Colon Carcinoma Metastatic in the Lung (tissue), 2 donors: ENCODE measurements around a stretch of chr15.

DNA sequence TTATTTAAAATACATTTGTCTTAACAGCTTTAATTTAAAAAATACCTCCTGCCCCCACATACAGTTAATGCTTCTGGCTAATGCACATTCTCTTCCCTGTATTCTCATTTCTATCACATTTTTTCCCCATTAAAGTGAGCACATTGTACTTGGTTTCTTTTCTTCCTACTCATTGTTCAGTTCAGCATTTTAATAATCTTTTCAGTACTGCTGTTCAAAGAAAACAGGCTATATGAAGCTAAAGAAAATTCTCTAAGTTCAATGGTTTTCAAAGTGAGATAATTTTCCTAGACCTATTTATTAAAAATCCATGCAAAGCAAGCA lies 27.8 kb downstream of the ATOSA start:
- PRO-cap, 2 experiments: no peak in any of the 2 experiments

DNA sequence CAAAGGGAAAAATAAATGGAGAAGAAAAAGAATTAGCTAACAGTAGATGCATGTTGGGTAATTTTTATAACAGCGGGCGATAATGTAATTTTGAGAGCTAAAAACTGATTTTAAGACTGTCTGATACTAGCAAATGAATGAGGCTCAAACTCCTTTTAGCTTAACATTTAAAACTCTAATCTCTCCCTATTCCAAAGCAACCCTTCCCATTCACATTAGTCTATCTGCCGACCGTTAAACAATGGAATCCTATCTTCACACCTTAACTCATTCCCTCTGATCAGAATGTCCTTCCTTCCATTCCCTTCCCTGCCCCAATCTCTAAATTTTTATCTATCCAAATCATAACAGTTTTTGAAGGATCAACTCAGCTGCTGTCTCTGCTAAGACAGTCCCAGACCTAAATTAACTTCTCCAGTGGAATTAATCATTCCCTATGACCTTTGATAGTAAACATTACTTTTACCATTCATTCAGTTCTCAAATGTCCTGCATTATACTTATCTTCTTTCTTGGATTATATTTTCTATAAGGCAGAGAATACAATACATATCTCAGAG lies 16.2 kb downstream of the ATOSA start:
- PRO-cap, 2 experiments: no peak in any of the 2 experiments

- PRO-cap, 2 experiments: peak in 2 of 2 experiments; most common plus-strand start chr15:52678525 (in 2); most common minus-strand start chr15:52678581 (in 2)
These were observed 600 bp downstream of the ATOSA start for GRCh38 chr15:52678499-52679077.

DNA sequence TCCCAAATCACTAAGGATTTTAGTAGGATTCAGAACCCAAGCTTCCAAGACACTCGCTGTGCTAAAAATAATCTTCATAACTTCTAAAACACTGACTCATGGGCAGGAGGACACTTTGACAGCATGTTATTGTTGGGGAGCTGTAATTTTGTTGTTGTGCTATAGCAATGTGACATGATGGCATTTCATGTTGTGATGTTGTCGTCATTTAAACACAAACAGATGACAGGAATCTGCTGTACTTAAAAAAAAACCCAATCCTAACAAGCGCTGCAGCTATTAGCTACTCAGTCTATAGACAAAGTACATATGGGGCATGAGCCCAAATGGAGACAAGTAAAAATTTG lies 781 bp upstream of the ATOSA start:
- PRO-cap, 2 experiments: no peak in any of the 2 experiments

GRCh38 chr15:52752884-52753339 lies 37.2 kb downstream of the ONECUT1 start:
- PRO-cap, 2 experiments: no peak in any of the 2 experiments

GRCh38 chr15:52783793-52784326 lies 6.3 kb downstream of the ONECUT1 start:
- PRO-cap, 2 experiments: no peak in any of the 2 experiments

DNA sequence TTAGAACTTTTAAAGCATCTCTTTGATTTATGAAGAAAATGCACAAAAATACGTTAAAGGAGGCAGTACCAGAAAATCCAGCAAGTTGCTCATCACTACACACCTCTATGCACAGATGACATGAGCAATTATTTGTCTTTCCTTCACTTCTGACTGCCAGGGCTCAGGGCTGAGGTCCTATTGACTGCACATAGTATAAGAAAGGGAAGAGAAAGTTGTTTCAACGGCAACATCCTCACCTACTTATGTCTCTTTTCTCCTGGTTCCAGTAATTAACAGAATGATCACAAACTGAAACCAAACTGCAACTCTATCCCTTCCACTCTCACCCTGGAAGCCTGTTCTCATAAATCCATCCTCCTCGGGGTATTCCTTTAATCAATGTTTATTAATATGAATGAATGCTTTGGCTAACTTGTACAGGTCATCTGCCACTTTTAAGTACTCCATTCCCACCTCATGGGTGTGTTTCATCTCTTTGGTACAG lies 34.6 kb downstream of the RAB27A start:
- PRO-cap, 2 experiments: no peak in any of the 2 experiments

GRCh38 chr15:55319825-55320319 lies 850 bp downstream of the PIGB start:
- PRO-cap, 2 experiments: no peak in any of the 2 experiments

- PRO-cap, 2 experiments: no peak in any of the 2 experiments
These were observed 40.7 kb downstream of the CCPG1 start for GRCh38 chr15:55367560-55367829.

DNA sequence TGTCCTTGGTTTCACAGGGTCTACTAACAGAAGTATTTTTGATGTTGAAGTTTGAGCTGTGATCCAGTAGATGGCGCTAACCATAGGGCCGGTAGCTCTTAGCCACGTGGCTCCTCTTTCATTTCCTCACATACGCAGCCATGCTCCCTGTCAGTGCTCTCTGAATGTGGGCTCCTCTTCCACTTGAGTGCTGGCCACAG lies 18.4 kb upstream of the DNAAF4 start:
- PRO-cap, 2 experiments: no peak in any of the 2 experiments

- PRO-cap, 2 experiments: no peak in any of the 2 experiments
These were observed 23.8 kb downstream of the NEDD4 start for GRCh38 chr15:55969577-55970130.

GRCh38 chr15:56464403-56464684 lies 593 bp downstream of the MNS1 start:
- PRO-cap, 2 experiments: no peak in any of the 2 experiments

- PRO-cap, 2 experiments: no peak in any of the 2 experiments
These were observed 1.3 kb downstream of the ZNF280D start for GRCh38 chr15:56731914-56732531.

GRCh38 chr15:56885856-56886232 lies 32.6 kb upstream of the TCF12 start:
- PRO-cap, 2 experiments: no peak in any of the 2 experiments

GRCh38 chr15:56918956-56919375 lies 522 bp downstream of the TCF12 start:
- PRO-cap, 2 experiments: no peak in any of the 2 experiments

DNA sequence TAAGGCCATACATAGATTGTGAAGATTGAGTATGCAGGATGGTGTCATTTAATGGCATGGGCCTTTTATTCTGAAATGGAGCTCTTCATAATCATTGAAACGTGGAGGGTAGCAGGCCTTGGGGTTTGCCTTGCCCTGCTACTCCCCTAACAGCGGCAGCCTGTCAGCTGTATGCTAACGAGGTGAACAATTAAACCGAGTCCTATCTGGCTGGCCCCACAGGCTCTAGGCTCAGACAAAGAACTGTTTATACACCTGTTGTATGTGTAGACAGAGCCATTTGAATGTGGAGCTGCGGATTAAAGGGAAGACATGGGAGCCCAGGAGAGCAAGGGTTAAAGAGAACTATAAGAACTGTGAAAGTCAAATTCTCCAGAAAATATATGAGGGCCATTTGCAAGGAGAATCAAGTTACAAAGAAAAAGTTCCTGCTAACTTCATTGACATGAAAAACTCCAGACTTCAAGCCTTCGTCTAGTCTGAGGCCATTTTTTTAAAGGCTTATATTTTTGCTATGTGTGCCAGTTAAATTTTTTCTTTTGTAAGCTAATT lies 116.7 kb upstream of the CGNL1 start:
- PRO-cap, 2 experiments: no peak in any of the 2 experiments

DNA sequence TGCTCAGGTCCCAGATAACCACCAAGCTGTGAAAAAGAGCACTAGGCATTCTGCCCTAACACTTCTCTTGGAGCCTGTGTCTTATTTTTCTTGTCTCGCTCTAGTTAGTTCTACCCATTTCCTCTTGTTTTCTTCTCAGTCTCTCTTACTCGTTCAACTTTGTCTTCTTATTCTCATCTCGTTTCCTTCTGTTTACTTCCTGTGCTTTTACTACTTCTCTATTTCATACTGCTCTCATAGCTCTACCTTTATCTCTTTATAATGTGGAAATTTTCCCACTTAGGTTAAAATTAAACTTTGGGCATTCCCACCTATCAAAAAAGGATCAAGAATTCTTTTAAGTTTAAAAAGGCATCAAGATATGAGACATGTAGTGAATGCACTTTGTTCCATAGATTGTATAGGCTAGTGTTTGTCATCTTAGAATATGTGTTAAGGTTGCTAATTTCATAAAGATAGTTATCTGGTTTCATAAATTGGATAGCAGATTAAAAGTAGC lies 91.6 kb upstream of the CGNL1 start:
- PRO-cap, 2 experiments: no peak in any of the 2 experiments

DNA sequence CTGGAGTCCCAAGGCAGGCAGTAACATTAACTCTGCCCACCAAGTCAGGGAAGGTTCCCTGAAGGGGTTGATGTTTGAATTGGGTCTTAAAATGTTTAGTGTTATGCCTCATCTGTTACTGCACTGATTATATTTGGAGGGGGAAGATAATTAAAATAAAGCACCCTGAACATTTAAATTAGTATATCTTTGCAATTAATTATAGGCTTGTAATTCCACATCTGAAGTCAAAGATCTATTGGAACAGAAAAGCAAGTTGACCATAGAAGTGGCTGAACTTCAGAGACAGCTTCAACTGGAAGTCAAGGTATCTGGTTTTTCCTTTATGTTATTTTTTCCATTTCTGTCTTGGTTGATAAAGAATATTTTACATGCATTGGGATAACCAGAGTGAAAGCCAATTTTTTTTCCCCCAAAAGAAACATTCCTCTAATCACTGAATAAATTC lies 75.0 kb downstream of the CGNL1 start:
- PRO-cap, 2 experiments: no peak in any of the 2 experiments

DNA sequence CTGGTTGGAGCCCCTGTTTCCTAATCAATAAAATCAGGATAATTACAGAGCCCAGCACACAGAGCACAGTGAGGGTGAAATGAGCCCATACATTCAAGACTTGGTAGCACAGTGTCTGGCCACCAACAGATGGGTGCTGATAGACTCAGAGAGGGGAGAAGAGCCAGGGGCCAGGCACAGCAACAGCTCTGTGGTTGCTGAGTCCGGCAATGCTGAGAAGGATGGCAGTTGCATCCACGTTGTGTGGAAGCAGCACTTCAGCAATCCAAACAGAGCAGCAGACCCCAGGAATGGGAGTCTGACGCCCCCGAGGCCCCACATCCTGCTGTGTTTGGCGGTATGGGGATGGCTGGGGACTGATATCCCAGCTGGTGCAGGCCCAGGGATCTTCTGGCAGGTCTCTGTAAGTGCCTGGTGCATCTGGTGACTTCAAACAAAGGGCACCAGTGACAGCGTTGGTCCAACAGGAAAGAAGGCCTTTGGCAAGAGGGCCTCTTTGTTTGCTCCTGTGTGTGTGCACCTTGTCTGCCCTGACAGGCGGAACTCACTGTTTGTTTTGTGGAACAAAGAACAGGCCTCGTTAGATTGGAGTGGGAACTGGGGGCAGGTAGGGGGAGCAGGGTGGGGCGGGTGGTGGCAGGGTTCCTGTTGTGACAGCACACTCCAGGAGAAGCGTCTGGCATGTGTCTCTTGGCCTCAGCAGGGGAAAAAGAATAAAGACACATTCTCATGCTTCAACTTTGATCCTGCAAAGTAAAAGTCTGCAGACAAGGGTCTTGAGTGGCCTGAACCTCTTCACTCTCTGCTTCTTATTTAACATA lies 94.7 kb upstream of the MYZAP start:
- PRO-cap, 2 experiments: peak in 2 of 2 experiments; most common plus-strand start position 639 of the sequence (in 1); most common minus-strand start position 403 of the sequence (in 2)

DNA sequence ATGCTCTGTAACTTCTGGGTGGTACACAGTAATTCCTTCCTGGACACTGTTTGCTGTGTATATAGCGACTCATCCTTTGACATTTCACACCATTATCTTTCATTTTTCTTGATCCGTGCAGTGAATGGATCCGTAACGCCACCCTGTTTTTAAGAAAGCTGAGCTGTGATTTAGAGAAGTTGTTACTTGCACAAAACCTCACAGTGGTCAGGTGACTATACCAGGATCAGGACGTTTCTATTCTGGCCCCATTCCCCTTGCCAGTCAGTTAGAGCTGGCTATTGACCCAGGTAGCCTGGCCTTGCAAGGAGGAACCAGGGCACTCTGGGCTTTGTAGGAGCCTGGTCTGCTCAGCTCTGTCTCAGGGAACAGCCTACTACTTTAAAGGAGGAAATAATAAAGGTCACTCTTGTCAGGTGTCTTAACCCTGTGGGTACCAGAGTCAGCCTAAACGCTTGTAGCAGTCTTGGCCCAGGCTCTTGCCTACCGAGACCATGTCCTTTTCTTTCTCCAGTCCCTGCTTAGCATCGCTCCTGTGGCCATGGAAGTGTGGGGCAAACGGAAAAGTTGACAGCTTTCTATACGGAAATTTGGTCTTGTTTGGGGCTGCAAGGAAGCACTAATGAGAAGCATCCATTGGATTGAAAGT lies 86.4 kb upstream of the MYZAP start:
- PRO-cap, 2 experiments: no peak in any of the 2 experiments